Iris pigment epithelial cell (primary cell): ENCODE results near the genes PPT1, EXO5 and SLFNL1.

DNA sequence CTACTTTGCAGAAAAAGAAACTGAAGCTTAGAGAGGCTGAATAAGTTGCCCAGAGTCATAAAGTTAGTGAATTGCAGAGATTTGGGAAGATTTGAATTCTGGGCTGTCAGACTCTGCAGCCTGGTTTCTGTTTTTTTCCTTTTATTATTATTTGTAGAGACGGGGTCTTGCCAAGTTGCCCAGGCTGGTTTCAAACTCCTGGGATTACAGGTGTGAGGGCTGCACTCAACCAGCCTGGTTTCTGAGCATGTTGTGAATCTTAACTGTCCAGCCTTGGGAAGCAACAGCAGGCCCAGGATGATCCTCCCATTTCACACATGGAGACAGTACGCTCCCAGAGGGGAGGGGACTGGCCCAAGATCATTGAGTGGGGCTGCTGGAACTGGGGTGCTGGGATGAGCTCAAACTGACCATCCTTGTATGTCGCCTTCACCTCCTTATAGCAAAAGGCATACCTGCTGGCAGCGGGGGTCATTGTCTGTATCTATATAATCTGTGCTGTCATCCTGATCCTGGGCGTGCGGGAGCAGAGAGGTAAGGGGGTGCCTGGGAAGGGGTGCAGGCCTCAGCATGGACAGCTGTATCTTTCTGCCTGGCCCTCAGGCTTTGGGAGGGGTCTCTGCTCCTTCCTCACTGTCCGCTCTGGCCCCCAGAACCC lies 11.3 kb downstream of the MFSD2A start:
- RRBS: no CpG with 5 or more reads among the region's 7 CpGs

DNA sequence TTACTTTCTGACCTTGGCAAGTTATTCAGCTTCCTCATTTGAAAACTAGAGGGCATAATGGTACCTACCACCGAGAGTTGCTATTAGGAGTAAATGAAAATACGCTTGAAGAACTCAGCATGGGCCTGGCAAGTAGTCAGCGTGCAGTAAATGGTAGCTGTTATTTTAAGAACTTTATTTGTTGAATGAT lies 1.2 kb upstream of the CAP1 start:
- RRBS: no CpG with 5 or more reads among the region's 3 CpGs

- RRBS: no CpG with 5 or more reads among the region's 2 CpGs
Measured at GRCh38 chr1:40094546-40094981, 2.5 kb downstream of the PPT1 start.

DNA sequence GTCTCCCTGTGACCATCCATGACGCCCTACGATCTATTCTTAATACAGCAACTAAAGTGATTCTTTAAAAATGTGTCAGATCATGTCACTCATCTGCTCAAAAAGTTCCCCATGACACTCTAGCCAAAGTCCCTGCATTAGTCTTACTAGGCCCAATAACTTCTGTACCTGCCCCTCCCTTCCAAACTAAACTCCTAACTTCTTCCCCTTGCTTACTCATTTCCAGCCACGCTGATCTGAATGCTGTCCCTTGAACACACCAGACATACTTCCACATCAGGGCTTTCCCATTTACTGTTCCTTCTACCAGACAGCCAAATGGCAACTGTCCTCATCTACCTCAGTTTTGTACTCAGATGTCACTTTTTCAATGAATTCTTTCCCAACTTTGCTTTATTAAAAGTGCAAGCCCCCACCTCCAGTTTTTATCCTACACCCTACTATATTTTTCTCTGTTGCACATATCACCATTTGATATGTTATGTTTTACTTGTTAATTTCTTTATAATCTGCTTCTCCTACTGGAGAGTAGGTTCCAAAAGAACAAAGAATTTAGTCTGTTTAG lies 1.2 kb downstream of the PPT1 start:
- RRBS: no CpG with 5 or more reads among the region's 3 CpGs

DNA sequence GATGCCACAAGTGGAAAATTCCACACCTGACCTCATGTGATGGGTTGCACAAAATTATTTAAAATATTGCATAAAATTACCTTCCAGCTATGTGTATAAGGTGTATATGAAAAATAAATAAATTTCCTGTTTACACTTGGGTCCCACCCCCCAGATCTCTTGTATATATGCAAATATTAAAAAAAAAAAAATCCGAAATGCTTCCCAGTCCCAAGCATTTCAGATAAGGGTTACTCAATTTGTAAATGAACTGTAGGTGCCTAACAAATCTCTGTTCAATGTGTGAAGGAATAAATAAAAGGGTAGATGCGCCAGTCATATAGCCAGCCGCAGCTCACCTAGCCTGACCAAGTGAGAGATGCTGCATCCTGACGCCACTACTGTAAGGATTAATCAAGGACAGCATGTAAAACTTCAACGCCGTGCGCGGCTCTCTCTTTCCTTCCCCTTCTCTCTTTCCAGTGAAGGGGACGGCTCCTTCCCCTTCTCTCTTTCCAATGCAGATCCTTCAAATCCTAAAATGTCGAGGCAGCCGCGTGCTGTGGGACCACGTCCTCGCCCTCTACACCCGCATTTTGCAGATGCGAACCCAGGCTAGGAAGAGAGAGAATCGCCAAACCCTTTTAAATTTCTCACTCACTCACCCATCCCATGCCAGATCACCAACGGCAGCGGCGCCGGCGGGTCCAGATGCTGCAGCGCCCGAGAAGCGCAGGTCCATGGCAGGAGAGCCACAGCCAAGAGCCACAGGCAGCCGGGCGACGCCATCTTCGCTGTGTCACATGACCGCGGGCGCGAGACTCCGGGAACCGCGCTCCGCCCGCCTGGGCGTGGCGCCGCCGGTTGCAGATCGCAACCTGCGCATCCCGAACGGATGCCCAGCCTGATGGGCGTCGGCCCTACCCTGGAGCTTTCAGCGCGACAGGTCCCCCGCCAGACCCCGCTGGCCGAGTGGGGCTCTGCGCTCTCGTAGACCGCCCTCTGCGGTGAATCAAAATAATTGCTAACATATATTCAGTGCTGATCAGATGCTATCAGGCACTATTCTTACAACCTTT lies at the start of gene PPT1:
Gene PPT1 (minus strand): TSS at position 782 of the 1,058 bp plus-strand sequence.
- RRBS: 2% methylated on average over 22 of the region's 57 CpGs

- RRBS: 3% methylated on average over 14 of the region's 50 CpGs
Measured at GRCh38 chr1:40315260-40315959, 1.7 kb downstream of the COL9A2 start.

DNA sequence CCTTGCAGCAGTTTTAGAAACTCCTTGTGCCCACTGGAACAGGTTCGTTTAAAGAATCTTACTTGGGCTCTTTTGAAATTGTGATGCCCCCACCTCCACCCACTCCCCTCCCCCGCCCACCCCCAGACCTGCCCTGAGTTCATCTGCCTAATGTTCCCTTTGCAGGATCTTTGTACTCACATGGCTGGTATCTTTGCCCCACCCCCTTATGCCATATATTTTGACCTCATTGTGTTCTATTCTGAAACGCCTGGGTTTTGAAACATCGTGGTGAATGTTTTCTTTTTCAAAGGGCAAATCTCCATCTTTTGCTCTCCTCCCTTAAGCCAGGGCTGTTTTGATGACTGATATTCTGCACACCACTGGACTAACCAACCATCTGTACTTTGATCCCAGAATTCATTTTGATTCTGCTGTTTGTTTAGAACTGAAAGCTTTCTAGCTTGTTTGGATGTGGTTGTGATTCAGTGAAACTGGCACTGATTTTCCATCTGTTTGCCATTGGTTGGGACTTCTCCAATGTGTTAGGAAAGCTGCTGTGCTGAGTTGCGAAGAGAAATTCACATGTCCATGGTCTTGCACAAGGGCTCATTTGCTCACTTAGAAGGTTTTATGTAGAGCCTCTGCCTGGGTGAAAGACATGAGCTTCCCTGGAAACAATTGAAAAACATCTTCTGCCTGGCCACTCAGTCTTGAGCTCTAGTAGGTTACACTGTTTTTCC lies 16.4 kb downstream of the SMAP2 start:
- RRBS: no CpG with 5 or more reads among the region's 5 CpGs

- RRBS: no CpG with 5 or more reads among the region's 5 CpGs
Measured at GRCh38 chr1:40409520-40410005, 36.0 kb downstream of the SMAP2 start.

- RRBS: no CpG with 5 or more reads among the region's 6 CpGs
Measured at GRCh38 chr1:40415907-40416582, 34.2 kb upstream of the ZFP69B start.

DNA sequence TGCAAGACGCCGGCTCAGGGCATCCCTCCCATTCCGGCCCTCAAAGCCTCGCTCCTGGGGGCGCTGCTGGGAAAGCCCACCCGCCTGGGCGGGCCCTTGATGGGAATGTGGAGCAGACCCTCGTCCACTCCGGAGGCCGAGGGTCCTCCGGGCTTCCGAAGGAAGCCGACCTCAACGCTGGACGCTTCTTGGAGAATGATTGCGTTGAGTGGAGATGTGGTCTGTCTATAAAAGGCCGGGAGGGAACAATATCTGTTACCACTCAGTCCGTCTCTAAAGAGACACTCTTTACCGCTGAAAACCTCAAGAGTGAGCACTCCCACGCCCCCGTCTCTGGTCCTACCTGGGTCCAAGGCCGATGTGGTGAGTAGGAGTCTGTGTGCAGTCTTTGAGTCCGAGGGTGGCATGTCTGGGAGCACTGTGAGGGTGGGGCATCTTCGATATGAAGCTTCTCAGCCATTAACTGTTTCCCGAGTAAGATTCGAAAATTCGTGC lies 489 bp downstream of the ZFP69 start:
- RRBS: 3% methylated on average over 12 of the region's 27 CpGs

GRCh38 chr1:40508352-40509537 lies at the start of gene EXO5:
Gene EXO5 (plus strand): TSS chr1:40508767.
- RRBS: 2% methylated on average over 35 of the region's 81 CpGs

DNA sequence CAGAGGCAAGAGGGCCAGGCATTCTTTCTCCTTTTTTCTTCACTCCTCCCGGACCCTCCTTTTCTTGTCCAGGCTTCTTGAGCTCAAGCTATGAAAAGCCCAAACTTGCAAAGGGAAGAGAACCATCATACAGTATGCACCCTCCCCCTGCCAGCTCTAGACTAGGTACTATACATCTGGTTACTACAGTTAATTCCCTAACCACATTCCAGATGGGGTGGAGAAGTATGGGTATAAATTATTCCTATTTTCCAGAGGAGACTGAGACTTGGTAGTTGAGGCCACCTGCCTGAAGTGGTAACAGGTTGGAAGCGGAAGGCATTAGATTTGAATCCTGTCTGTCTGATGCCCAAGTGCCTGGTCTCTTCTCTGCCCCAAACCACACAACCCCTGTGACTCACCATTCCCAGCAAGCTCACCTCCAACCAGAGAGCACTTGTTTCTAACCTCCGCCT lies 2.9 kb downstream of the RIMS3 start:
- RRBS: no CpG with 5 or more reads among the region's 3 CpGs

GRCh38 chr1:40715474-40716503 lies 24.3 kb downstream of the NFYC start:
- RRBS: no CpG with 5 or more reads among the region's 7 CpGs

DNA sequence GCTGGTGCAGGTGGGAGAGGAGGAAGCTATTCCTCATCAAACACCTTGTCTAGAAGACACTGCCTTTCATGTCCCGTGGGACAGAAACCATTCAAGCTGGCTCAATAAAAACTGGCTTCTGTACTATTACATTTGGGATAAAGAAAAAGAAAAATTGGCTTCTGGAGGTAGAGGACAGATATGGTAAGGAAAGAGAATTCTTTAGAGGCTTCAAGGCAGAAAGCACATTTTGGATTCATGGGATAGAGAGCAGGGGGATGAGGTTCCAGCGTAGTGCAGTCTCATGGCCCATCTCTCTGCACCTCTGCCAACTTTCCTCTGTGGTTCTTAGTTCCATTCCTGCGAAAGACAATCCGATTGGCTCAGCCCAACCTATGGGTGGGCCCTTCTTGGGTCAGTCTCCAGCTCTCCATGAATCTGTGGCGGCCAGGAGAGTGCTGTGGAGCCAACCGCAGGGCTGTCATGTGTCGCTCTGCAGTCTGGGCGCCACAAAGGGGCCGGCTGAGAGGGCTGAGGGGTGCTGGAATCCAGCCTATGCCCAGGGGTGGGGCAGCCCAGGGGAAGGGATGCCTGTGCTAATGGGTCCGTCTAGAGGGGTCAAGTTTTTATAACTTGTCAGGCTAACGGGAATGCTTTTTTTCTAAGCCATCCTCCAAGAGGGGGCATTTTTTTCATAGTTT lies 23.1 kb downstream of the KCNQ4 start:
- RRBS: no CpG with 5 or more reads among the region's 11 CpGs

DNA sequence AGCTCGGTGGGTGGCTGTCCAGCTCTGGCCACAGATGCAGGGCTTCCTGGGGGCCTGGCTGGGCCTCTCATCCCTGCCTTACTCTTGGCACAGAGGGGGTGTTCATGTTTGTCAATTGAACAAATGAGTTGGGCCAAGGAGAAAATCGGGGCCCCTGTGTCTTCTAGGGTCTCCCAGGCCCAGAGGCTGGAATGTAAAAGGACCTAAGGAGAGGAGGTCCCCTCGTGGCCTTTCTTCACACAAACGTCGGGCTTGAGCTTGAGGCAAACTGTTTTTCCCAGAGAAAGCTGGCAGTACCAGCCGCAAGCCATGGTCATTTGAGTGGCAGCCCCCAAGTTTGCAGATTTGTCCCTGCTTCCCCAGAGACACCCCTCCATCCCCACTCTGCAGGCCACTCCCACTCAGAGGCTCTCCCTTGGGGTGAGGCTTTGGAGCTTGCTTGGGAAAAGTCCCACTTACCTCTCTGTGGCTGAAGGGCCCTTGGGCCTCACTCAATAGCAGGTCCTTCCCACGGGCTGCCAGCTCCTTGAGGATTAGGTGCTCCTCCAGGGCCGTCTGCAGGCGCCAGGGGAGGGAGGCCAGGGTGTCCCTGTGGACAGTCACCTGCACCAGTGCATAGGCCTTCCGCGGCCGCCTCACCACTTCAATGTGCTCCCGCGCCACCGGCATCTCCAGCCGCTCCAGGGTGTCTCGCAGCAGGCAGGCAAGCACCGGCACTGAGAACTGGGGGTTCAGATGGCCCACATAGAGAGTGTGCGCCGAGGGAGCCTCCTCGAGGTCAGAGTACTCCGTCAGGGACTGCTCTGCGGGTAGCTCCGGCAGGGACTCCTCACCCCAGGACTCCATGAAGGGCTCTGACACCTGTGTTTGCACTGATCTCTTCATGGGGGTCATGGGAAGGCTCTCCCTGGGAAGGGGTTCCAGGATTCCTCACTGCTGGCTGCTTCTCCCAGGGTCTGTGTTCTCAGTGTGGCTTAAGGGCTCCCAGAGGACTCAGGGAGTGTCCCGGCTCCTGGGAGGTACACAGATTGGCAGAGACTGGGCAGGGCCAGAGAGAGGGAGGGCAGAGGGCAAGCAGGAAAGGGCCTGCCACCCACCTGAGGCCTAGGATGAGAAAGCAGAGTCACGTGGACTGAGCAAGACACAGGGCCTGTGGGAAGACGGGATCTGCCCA lies 1.4 kb downstream of the SLFNL1 start:
- RRBS: 90% methylated on average over 7 of the region's 27 CpGs

- RRBS: no CpG with 5 or more reads among the region's 14 CpGs
Measured at GRCh38 chr1:41021025-41022023, at the start of gene SLFNL1. Gene SLFNL1 (minus strand): TSS chr1:41021725.

DNA sequence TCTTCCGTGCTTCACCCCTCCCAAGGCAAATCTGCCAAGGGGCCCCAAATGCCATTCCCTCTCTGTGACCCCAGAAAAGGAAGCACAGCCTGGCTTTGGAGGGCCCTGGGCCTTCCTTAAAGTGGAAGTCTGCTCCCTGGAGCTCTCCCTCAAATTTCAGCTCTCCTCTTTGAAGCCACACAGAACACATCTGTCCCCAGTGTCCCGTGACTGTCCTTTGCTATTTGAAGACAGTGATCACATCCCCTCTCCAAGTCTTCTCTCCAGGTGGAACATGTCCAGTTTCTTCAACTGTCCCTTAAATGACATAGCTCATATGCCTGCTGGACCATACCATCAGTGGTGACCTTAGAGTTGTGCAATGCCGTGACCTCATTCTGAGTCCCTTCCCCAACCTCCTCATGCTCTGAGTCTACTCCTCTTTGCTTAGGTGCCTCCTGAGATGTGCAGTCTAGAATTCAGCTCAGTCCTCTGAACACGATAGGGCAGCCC lies 100.7 kb upstream of the SCMH1 start:
- RRBS: no CpG with 5 or more reads among the region's 4 CpGs

DNA sequence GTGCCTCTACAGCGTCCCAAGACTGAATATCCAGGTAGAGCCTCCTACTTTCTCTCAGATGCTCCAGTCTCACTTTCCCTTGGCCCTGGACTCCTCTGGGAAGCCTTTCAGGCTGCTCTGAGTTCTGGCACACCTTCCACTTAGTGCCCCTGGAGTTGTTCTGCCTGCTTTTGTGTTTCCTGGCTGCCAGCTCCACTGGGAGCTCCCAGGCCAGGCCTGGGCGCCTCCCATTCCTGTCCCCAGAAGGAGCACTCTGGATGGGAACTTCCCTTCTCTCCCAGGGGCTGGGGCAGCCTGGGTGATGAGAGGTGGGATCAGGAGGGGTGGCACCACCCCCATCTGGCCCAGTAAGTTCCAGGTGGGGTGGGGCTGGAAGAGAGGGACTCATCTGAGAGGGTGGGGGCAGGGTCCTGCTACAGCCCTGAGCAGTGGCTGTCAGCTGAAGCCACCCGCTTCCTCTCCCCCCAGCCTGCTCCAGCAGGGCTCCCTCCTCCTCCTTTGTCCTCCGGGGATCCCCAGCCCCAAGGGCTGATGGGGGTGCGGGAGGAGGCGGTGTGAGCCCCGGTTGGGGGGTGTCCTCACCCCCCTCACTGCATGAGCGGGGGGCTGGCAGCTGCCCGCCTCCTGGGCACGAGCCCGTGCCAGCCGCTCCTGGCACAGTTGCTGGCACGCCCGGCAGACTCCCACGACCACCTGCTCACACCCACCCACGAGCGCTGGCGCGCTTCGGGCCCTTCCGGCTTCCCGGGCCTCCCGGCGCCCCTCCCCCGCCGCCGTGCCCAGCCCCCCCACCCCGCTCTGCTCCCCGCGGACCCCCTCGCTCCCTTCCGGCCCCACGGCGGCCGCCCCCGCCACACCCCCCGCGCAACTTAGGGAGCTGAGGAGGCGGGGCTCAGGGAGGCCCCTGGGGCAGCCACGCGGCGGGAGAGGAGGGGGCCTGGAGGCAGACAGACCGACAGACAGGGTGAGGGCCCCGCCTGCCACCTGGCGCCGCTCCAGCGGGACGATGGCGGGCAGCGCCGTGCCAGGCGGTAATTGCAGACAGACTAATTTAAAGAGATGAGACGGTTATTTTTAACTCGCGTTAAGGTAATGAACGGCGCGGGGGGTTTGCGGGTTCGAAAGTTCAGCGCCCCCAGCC lies 118.4 kb downstream of the EDN2 start:
- RRBS: 2% methylated on average over 22 of the region's 61 CpGs

DNA sequence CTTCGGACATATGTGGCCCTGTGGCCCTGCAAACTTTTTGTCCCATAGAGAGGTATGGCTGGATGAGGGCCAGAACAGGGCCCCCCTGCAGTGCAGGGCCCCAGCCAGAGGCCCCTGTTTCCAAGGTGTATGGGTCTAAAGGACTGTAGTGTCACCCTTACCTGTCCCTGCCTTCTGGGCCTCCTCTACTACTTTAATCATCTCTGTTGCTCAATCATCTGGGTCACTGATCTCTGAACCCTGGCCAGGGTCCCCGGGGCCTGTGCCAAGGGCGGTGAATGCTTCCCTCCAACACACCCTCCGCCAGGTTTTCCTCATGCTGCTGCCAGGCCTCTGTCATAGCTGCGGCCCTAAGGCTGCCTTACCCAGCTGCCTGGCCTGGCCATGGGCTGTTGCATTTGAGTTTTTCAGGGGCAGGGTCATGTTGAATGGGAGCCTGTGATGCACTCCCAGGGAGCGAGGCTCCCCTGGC lies 7.8 kb downstream of the EDN2 start:
- RRBS: no CpG with 5 or more reads among the region's 6 CpGs

DNA sequence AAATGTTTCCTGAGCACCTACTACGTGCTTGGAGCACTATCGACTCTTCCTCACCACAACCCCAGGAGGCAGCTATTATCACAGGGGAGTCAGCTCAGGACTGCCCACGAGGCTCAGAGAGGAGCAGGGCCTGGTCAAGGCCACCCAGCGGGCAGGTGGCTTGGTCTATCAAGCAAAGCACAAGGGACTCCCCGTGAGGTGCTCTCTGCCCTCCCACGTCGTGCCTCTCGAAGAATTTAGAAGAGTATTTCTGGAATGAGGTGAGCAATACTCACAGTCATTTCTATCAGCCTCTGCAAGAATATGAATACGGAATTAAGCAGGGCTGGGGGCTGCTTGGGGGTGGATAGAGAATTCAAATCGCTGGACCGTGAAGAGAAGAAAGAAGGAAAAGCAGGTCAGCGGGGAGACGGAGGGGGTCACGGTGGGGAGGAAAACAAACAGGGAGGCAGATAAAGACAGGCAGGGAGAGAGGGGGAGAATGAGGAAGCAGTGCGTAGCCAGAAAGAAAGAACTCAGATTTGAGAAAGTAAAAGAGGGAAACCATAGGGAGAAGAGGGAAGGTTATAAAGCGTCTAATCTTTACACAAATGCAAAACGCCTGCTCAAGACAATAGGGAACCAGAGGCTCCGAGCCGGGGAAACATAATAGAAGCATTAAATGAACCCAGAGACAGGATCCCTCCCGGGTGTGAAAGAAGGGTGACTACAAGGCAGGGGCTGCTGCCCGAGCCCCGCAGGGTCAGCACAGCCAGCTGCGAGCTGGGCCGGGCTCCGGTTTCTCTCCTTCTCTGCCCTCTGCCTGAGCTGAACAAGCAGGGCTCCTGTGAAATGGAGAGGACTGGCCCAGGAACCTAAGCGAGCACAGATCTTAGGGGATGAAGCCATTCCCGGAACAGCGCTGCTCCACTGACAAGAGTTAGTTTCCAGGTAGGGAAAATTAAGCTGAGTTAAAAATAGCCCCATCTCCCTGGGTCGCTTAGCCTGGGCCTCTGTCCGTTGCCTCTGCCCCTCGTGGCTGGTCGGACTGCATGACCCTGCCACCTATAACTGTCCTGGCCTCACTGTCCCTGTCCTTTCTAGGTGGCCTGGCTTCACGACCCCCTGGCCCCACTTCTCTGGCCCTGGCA lies 2.1 kb upstream of the EDN2 start:
- RRBS: 21% methylated on average over 4 of the region's 33 CpGs